Pericardium fibroblast (primary cell): ENCODE measurements around a stretch of chr1.

GRCh38 chr1:6662644-6663279 is 38.1 kb downstream of the THAP3 start:
- RAMPAGE, long total RNA: no peak

GRCh38 chr1:6848852-6849704 is 63.8 kb downstream of the CAMTA1 start:
- RAMPAGE, long total RNA: no peak

DNA sequence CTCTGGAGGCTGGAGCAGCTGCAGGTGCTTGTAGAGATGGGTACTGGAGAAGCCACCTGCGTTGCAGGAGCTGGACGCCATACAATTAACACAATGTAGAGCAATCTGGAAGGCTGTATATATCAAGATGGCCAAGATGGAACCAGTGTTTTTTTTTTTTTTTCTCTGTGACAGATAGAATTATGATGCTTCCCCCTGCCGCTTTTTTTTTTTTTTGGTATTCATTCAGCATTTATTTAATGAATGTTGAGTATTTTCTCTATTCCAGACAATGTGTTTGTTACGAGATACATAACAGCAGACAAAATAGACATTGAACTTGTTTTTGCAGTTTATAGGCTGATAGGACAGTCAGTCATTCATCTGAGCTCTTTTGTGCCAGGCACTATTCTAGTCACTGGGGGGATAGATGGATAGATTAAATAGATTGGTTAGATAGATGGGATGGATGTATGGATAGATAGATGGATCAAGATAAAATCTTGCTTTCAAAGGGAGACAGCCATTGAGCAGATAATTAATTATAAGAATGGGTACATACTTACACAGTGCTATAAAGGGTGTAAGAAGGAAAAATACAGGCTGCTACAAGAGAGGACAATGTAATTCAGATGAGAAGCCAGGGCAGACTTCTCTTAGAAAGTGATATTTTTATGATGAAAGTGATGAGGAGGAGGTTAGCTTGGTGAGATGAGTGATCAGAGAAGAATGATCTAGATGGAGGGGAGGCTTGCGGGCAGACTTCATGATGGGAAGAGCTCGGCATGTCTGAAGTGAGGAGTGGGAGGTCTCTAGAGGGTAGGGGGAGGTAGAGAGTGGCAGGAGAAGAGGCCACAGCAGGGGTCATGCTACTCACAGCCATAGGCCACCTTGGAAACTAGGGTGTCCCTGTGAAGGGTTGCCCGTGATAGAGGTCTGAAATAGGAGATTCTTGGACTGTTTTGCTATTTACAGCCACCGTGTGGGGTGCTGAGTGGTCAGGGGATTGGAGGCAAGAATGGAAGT is 71.2 kb downstream of the CAMTA1 start:
- RAMPAGE, long total RNA: no peak

GRCh38 chr1:6857171-6857738 is 72.0 kb downstream of the CAMTA1 start:
- RAMPAGE, long total RNA: no peak

DNA sequence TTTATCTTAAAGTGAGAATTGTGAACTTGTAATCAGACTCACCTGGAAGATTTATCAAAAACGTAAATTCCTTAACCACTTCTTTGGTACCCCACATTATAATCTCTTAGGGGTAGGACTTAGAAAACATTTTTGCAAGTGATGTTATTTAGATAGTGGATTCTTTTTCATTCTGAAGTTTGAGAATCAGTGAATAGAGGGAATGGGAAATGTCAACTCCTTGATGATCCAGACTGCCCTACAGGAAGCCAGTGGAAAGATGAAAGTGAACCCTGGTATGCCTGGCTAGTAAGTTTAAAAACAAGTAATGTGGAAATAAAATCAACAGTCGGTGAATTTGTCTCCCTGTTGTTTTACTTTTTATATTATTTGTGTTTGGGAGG is 80.9 kb downstream of the CAMTA1 start:
- RAMPAGE, long total RNA: no peak

DNA sequence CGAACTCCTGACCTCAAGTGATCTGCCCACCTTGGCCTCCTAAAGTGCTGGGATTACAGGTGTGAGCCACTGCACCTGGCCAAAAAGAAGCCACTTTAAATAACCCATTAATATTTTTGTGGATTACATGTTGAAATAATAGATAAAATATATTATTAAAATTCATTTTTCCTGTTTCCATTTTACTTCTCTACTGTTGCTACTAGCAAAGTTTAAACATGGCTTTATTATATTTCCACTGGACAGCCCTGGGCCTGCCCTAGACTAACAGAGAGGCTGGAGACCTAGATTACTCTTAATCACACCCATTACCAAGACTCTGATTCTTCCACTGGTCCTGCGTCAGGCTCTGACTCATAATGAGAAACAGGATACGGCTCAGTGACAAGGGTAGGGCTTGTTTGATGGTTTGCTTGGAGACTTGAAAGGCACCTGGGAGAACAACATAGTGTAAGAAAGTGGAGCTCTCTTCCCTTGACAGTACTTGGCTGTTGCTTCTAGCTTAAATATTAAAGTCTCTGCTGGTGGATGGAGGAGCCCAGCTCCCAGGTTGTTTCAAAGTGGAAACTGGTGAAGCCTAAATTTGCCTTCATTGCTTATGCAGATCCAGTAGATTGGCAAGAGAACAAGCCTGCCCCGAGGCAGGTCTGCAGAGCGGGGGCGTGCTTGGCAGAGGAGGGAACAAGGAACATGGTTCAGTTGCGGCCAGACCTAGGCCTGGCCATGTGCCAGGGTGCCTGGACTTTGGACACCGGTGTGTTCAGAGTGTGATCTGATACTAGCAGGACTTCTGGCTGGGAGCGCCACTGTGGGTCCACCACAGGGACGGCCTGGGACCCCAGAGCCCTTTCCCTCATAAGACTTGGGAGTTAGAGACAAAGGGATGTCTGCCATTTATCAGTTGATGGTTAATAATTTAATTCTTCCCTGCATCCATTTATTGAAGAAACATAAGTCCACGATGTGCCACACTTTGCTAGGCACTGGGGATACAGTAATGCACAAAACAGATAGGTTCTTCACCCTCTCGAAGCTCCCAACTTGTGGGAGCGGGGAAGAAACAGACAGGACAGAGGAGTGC is 480.6 kb downstream of the CAMTA1 start:
- RAMPAGE, long total RNA: no peak

DNA sequence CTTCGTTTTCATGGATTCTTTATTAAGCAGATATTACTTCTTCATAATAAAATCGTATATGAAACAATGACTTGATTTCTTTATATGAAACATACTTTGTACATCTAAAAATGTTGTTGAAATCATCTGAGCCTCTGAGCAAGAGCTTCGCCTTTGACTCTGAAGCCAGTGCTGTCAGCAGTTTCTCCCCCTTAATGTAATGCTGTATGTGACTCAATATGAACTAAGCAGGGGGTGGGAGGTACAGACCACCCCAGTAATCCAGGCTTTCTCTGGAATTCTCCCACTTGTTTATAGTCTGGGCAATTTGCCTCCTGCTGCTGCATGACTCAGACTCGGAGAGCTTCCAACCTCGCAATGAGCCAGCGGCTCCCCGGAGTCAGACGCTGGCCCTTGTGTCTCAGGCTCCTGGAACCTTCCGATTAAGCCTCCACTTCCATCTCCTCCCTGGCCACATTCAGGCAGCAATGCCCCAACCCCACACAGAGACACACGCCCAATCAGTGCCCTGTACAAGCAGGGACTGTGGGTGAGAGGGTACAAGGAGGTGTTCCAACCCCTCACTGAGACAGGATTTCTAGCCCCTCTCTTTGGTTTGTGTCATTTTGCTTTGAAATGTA is 471.8 kb upstream of the VAMP3 start:
- RAMPAGE, long total RNA: no peak

- RAMPAGE, long total RNA: no peak
These were observed 436.4 kb upstream of the VAMP3 start for GRCh38 chr1:7334525-7335216.

DNA sequence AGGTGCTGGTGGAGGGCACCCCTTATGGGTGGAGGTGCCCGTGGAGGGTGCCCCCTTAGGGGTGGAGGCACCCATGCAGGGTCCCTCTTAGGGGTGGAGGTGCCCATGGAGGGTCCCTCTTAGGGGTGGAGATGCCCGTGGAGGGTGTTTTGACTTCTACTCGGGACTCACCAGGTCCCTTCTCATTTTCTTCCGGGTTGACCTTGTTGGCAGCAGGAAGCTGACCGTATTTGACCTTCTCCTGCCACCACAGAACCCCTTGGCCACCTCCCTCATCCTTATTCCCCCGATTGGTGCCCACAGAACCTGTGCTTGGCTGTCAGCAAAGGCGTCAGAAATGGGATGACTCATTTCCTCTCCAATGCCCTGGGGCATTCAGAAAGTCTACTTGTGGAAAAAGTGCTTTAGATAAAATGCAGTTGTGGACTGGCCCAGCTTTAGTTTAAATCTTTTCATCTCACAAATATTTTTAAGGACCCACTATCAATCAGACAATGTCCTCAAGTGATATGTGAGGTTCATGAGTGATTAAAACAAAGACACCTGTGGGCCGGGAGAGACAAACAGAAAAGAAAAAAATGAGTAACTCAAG is 221.8 kb upstream of the VAMP3 start:
- RAMPAGE, long total RNA: no peak

- RAMPAGE, long total RNA: no peak
These were observed 92.4 kb upstream of the VAMP3 start for GRCh38 chr1:7678701-7679099.

GRCh38 chr1:7679100-7679348 is 92.1 kb upstream of the VAMP3 start:
- RAMPAGE, long total RNA: no peak

DNA sequence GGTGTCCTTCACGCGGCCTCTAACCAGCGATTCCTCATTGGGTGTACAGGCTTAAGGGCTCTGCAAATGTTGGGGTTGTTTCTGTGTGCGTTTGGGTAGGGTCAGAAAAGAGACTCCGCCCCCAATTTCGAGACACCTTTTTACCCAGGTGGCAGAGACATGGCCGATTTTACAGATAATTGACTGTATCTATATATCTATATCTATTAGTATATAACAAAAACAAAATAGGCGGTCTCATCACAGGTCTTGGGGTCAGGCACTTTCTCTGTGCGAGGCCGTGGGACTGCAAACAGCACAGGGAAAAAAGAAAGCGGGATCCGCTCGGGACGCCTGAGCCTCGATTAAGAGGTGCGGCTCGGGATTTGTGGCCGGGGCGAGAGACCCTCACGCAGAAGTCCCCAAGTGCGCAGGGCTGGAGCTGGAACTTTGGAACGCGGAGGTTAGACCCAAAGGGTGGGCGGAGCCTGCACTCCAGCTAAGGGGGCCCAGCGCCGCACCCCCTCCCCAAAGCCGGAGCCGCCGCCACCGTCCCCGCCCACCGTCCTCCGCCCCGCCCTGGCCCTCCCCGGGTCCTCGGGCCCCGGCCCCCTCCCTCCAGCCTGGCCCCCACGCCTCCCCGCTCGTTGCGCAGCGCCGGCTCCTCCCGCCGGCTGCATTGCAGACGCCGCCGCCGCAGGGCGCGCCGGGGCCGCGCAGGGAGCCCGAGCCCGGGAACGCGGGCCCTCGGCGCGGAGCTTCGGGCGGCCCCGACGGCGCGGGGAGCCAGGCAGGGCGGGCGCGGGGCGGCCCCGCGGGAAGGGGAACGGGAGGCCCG is 67.4 kb upstream of the VAMP3 start:
- RAMPAGE, long total RNA: no peak

- RAMPAGE, long total RNA: no peak
These were observed 25.3 kb upstream of the VAMP3 start for GRCh38 chr1:7745683-7746227.

GRCh38 chr1:7885486-7885995 is 32.7 kb upstream of the UTS2 start:
- RAMPAGE, long total RNA: no peak

GRCh38 chr1:8013426-8014416 is 12.4 kb downstream of the ERRFI1 start:
- RAMPAGE, long total RNA: no peak

GRCh38 chr1:8018000-8018481 is 8.1 kb downstream of the ERRFI1 start:
- RAMPAGE, long total RNA: no peak

DNA sequence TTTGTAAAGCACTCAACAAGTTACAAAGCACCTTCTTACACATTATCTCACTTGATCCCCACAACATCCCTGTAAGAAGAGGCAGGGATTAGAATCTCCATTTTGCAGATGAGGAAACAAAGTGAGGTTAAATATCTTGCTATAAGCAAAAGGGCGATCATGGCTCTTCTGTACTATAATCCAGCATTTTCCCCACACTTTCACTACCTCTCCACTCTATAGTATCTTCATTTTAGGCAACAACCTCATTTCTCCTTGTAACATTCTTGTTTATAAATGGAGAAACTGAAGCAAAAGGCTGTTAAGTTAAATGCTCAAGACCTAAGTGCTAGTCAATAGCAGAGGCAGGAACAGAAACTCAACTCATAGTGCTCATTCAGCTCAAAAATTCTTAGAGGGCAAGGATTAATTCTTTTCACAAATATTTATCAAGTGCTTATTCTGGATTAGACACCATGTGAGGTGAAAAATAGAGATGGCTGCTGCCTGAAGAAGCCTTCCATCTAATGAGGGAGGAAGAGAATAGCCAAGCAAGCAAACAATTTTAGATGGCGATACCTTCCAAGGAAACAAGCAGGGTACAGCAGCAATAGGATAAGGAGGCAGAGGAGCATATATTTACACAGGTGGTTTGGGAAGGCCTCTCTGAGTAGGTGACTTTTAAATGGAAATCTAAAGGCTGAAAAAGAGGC is 3.6 kb downstream of the ERRFI1 start:
- RAMPAGE, long total RNA: no peak

GRCh38 chr1:8134848-8135553 is 108.9 kb upstream of the ERRFI1 start:
- RAMPAGE, long total RNA: no peak

DNA sequence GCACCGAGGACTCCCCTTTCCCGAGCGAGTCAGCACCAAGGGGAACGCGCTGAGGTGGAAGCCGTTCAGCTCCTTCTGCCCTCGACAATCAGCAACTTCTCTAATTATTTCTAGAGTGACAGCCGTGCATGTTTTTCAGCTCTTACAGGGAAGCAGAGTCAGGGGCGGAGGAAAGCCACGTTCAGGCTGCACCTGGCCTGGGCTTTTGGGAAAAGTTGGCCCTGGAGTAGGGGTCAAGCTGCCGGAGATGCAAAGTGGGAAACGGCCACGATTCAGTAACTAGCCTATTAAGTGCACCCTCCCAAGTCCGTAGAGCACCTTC is 667 bp downstream of the SLC45A1 start:
- RAMPAGE, long total RNA: no peak

DNA sequence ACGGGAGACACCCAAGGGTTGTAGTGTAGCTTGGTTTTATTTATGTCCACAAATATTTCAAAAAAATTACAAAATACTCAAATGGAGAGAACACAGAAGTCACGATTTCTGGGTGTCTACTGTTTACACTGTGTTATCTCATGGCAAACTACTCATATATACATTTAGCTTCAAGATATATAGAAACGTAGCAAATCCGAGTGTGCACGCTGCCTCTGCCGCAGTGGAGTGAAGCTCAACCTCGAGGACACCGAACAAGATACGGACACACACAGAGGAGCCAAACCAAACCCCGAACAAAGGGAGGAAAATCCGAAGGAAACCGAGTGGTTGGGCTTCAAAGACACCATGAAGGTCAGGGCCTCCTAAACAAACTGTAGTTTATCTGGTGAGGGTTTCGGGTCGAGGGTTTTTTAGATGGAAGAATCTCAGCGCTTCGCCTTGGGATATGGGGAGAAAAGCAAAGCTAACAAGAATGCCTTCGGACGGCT is 34.5 kb downstream of the SLC45A1 start:
- RAMPAGE, long total RNA: no peak